Skeletal muscle satellite cell (primary cell): Measurements from ENCODE around the gene SLC22A3.

DNA sequence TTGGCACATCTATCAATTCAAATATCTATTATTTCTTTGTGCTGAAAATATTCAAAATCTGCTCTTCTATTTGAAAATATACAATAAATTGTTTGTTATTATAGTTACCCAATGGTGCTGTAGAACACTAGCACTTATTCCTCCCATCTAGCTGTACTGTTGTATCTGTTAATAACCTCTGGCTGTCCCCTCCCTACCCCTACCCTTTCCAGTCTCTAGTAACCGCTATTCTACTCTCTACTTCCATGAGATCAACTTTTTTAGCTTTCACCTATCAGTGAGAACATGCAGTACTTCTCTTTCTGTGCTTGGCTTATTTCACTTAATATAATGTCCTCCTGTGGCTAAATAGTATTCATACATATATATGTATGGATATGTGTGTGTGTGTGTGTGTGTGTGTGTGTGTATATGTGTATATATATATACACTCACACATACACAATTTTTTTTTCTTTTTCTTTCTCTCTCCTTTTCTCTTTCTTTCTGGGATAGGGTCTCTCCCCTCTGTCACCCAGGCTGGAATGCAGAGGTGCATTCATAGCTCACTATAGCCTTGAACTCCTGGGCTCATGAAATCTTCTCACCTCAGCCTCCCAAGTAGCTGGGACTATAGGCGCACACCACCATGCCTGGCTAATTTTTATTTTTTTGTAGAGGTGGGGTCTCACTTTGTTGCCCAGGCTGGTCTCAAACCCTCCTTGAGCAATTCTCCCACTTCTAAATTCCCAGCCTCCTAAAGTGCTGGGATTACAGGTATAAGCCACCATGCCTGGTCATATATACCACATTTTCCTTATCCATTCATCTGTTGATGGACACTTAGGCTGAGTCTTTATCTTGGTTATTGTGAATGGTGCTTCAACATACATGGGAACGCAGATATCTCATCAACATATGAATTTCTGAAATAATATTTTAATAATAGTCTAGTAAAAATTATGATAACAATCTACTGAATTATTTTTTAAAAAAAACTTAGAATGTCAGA lies 9.5 kb upstream of the WTAP start:
- CAGE, long polyA plus RNA = no peak

GRCh38 chr6:159978460-159979164 lies 9.7 kb downstream of the IGF2R start:
- CAGE, long polyA plus RNA = no peak

DNA sequence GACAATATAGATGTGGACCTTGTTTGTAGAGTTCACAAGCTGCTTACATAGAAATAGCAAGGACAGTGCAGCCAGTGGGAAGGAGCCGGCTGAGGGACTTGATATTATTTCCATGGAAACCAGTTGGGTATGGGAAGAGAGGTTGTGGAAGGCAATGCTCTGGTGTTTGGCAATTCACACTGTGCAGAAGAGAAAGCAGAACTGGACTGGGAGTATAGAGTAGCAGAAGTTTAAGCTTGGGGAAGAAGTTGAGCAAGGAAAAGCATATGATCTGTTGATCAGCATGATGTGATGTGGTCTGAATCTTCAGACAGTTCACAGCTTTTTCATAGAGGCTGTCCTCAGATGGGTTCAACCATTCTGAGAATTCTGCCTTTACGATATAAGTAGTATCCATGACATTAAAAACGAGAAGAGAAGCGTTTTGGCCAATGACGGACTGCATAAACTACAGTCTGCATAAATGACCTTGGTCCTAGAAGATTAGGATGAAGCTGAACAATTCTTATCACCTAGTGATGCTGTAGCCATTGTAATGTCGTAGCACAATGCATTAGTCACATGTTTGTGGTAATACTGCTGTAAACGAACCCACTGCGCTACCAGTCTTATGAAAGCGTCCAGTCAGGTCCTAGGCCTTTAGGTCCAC lies 15.0 kb downstream of the IGF2R start:
- CAGE, long polyA plus RNA = no peak

- CAGE, long polyA plus RNA = no peak
Measured at GRCh38 chr6:160031883-160032283, 63.0 kb downstream of the IGF2R start.

- CAGE, long polyA plus RNA = no peak
Measured at GRCh38 chr6:160068137-160068794, 53.3 kb upstream of the SLC22A1 start.

DNA sequence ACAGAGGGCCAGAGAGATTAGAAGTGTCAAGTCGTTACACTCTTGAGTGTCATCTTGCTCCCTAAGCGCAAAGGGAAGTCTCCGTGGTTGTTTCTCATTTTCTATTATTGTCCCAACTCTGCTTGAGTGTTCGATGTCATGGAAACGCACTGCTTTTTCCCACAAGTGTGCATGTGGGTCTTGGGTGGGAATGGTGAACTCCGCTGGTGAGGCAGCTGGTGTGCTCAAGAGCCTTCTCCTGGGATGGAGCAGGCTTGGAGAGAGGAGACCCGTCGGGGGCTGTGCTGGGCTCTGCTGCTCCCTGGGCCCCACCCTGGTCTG lies 20.0 kb upstream of the SLC22A1 start:
- CAGE, long polyA plus RNA = no peak

DNA sequence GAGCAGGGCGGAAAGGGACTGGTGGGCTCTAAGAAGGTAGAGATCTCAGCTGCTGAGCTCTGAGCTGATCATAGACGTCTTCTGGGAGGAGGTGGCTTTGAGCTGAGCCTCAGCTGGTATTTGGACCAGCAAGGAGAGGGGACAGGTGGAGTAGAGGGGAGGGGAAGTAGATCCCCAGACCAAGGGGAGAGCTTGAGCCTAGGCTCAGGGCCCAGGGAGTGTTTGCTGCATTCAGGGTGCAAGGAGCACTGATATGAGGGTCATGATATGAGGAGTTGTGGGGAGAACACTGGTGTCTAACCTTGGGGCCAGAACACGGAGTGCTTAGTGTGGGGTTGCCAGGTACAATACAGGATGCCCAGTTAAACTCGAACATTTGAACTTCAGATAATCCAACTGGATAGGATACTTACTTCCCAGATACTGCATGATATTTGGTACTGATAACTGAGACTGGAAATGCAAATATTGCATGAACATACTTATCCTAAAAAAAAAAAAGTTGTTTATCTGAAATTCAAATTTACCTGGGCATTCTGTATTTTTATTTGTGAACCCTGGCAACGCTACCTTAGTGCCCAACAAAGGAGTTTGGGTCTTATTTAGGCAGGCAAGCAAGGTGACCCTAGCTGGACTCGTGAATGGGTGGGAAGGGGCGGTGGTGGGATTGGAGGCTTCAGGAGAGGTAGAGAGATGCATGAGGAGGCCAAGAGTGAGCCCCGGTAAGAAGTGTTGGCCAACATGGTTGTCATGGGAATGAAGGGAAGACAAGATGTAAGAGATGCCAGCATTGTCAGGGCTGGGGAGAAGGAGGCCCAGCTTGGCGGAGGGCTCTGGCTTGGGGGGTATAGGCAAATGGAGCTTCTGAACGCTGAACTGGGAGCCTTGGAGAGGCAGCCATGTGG lies 2.5 kb downstream of the SLC22A1 start:
- CAGE, long polyA plus RNA = no peak

- CAGE, long polyA plus RNA = no peak
Measured at GRCh38 chr6:160147039-160147716, 25.6 kb downstream of the SLC22A1 start.

DNA sequence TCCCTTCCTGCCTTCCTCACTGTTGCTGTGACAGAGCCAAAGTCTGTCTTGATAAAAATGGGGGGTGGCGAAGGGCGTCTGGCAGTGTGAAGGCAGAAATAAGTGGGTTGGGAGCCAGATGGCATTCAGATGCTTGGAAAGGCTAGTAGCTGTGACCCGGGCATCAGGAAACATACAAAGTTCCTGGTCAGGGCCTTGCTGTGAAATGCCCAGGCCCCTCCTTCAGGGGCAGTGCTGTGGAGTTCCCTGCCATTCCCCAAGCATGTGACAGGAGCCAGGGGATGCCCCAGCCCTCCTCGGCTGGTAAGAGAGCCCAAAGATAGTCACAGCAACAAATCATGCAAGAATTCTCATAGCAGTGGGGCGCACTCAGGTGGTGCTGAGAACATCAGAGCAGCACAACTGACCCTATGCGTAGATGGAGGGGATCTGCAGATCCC lies 39.3 kb downstream of the SLC22A1 start:
- CAGE, long polyA plus RNA = no peak

DNA sequence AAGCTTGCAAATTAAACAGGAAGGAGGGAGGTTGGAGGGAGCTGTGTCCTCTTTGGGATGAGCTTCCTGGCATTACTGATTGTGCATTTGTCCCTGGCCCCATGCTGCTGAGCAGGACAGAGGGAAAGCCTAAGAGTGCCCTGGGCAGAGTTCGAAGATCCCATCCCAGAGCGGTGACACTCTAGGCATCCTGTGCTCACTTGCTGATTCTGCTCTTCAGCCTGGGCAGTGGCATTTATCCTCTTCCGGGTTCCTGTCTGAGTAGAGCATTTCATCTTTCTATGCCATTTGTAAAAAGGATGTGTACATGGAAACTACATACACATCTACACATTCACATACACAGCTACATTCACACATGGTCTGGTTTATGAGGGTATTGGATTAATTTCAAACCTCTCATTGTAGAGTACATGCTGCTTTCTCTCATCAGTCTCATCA lies 40.6 kb downstream of the SLC22A1 start:
- CAGE, long polyA plus RNA = no peak

DNA sequence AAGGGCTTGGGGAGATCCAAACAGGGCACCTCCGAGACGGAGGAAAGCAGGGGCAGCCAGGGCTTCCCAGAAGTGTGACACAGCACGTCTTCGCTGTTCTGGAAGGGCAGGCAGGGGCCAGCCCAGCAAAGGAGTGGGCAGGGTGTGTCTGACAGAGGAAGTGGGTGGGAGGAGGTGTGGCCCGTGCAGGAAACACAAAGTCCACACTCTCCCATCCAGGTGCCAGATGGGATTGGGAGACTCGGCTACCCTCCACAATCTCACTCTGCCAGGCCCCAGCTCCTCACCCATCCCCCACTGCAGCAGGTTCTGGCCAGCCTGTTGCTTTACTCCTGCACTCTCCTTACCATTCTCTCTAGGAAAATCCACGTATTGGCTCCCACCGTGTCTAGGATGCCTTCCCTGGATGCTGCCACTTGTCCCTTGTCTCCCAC lies 41.8 kb upstream of the SLC22A2 start:
- CAGE, long polyA plus RNA = no peak

GRCh38 chr6:160347631-160348485 lies at the start of gene SLC22A3:
SLC22A3 (plus strand) TSS chr6:160348378.
- CAGE, long polyA plus RNA = no peak

- CAGE, long polyA plus RNA = no peak
Measured at GRCh38 chr6:160521869-160522227, 142.2 kb downstream of the LPA start.

- CAGE, long polyA plus RNA = no peak
Measured at GRCh38 chr6:160773747-160774017, 71.6 kb downstream of the PLG start.

- CAGE, long polyA plus RNA = no peak
Measured at GRCh38 chr6:161049217-161050057, 57.9 kb downstream of the MAP3K4 start.

DNA sequence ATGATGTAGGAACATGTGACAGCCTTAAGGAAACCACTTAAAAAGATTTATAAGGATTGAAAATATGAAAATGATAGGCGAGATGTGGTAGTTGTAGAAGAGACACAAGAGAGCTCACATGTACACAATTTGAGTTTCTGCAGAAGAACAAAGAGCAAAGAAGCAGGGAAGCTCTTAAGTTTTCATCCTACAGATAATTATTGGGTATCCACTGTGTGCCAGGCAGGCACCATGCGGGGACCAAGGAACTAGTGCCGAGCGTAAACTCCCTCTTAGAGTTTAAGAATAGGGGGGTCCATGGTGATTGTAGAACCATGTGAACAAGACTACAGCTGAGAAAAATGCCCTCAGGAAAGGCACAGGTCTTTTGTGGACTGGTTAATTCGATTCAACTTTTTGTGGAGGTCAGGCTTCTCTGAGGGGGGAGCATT lies 85.0 kb downstream of the MAP3K4 start:
- CAGE, long polyA plus RNA = no peak

GRCh38 chr6:161218165-161218474 lies 55.7 kb downstream of the AGPAT4 start:
- CAGE, long polyA plus RNA = no peak

GRCh38 chr6:161242088-161242720 lies 31.7 kb downstream of the AGPAT4 start:
- CAGE, long polyA plus RNA = no peak

DNA sequence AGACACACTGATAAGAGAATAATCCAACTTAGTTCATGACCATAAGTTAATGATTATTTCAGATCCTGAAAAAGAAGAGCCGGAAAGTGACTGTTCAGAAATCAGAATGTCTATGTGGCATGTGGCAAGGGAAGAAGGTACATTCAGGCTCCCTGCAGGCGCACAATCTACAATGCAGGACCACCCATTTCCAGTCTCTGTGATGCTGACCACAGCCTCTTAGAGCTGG lies 666.7 kb upstream of the AGPAT4 start:
- CAGE, long polyA plus RNA = no peak

- CAGE, long polyA plus RNA = no peak
Measured at GRCh38 chr6:162056749-162057249, 670.8 kb downstream of the PRKN start.